IMR-90 (cell line): ENCODE data around the gene PRKG1.

- RRBS: no CpG with 5 or more reads among the region's 17 CpGs
CAGE:
- cytosol, long polyA plus RNA: no peak
- long polyA plus RNA: no peak
- nucleus, long polyA plus RNA: no peak
Measured at GRCh38 chr10:49988502-49988877, 284 bp downstream of the AGAP6 start.

DNA sequence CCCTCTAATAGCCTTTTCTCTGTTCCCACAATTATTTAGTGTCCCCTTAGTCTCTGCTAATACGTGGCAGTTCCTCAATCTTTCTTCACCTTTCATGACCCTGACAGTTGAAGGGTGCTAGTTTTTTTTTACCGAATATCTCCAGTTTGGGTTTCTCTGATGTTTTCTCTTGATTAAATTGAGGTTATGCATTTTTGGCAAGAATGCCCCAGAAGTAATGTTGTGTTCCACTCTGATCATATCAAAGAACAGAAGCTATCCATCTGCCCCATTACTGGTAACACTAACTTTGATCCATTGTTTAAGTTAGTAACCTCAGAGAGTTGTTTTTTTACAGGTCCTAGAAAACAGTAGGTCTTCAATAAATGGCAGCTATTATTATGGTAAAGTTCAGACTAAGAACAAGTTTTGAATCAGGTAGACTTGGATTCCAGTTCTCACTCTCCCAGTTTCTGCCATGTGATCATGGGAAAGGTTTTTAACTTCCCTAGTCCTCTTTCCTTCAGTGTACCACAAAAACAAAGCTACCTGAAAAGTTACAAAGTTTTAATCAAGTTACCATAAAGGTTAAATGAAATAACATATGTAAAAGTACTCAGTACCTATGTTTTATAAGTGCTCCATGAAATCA lies 133.7 kb upstream of the ASAH2 start:
- RRBS: no CpG with 5 or more reads among the region's 2 CpGs
CAGE:
- cytosol, long polyA plus RNA: no peak
- long polyA plus RNA: no peak
- nucleus, long polyA plus RNA: no peak

GRCh38 chr10:50396136-50396693 lies 144.9 kb upstream of the ASAH2 start:
- RRBS: no CpG with 5 or more reads among the region's 3 CpGs
CAGE:
- cytosol, long polyA plus RNA: no peak
- long polyA plus RNA: no peak
- nucleus, long polyA plus RNA: no peak

DNA sequence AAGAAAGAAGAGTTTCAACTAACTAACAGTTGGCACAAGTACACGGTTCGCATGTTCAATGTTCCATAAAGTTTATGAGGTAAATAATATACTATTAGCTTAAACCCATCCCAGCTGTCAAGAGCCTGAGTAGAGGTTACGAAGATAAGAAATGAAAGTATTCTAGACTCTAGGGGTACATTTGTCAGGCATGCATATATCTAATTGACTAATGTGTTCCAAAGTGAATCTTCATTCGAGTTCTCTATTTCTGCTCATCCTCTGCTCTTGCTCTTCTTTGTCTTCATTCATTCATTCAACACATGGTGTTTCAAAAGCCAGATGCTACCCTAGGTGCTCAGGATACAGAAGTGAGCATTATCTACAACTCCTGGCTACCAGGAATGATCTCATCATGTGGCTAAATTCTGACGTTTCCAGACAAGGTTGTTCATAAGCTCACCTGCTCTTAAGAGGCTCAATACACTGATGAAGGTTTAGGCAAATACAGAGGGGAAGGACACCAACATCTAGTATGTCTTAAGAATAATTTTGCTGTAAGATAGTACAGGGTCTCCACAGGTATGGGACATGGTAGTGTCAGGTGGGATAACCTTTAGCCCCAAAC lies 152.0 kb upstream of the ASAH2 start:
- RRBS: no CpG with 5 or more reads among the region's 5 CpGs
CAGE:
- cytosol, long polyA plus RNA: no peak
- long polyA plus RNA: no peak
- nucleus, long polyA plus RNA: no peak

GRCh38 chr10:50565524-50566441 lies 58.0 kb downstream of the SGMS1 start:
- RRBS: no CpG with 5 or more reads among the region's 8 CpGs
CAGE:
- cytosol, long polyA plus RNA: no peak
- long polyA plus RNA: no peak
- nucleus, long polyA plus RNA: no peak

CAGE:
- cytosol, long polyA plus RNA: no peak
- long polyA plus RNA: no peak
- nucleus, long polyA plus RNA: no peak
Measured at GRCh38 chr10:50635152-50635463, 11.4 kb upstream of the SGMS1 start.

DNA sequence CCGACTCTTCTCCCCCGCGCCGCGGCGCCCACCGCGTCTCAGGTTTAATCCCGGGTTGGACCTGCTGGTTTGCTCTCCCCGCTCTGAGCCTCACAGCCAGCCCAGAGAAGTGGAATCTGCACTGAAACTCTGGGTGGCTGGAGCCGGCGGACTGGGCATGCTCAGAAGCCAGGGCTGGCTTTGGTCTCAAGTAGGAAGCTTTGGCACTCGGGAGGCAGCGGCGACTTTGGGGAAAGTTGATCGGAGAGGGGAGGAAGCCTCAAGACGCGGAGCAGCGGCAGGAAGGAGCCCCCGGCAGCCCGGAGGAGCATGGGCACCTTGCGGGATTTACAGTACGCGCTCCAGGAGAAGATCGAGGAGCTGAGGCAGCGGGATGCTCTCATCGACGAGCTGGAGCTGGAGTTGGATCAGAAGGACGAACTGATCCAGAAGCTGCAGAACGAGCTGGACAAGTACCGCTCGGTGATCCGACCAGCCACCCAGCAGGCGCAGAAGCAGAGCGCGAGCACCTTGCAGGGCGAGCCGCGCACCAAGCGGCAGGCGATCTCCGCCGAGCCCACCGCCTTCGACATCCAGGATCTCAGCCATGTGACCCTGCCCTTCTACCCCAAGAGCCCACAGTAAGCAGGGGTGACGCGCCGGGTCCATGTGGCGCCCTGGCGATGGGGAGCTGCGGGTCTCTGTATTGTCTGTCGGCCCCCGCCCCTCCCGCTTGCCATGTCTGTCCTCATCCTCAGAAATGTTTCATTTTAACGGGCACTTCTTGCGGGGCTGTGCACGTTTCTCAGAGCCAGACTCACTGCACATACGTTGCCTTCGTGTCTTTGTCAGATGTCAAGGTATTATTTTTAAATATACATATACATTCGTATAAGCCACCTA lies at the start of gene PRKG1:
Gene PRKG1 (plus strand): TSS at position 206 of the 882 bp plus-strand sequence.
- RRBS: 2% methylated on average over 3 of the region's 60 CpGs
CAGE:
- cytosol, long polyA plus RNA: no peak
- long polyA plus RNA: no peak
- nucleus, long polyA plus RNA: start-site peak on the plus strand centred at position 195 of the sequence, 82 bp wide, 250 and 256 reads in 2 replicates

DNA sequence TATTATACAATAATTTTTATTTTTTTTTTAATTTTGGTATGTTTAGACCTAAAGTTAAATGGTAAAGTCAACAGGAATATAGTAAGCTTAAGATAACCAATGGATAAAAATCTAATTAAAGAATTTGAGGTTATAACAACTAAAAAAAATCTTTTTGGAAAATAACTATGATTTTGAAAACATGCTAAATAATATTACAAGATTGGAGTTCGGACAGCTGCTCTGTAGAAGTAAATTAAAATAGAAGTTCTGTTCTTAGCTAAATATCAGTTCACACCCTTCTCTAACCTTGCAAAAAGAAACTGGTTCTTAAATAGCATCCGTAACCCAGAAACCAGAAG lies 164.6 kb downstream of the PRKG1 start:
- RRBS: no CpG with 5 or more reads among the region's 2 CpGs
CAGE:
- cytosol, long polyA plus RNA: no peak
- long polyA plus RNA: no peak
- nucleus, long polyA plus RNA: no peak

GRCh38 chr10:51281815-51282745 lies 207.8 kb downstream of the PRKG1 start:
- RRBS: no CpG with 5 or more reads among the region's 3 CpGs
CAGE:
- cytosol, long polyA plus RNA: no peak
- long polyA plus RNA: no peak
- nucleus, long polyA plus RNA: no peak

DNA sequence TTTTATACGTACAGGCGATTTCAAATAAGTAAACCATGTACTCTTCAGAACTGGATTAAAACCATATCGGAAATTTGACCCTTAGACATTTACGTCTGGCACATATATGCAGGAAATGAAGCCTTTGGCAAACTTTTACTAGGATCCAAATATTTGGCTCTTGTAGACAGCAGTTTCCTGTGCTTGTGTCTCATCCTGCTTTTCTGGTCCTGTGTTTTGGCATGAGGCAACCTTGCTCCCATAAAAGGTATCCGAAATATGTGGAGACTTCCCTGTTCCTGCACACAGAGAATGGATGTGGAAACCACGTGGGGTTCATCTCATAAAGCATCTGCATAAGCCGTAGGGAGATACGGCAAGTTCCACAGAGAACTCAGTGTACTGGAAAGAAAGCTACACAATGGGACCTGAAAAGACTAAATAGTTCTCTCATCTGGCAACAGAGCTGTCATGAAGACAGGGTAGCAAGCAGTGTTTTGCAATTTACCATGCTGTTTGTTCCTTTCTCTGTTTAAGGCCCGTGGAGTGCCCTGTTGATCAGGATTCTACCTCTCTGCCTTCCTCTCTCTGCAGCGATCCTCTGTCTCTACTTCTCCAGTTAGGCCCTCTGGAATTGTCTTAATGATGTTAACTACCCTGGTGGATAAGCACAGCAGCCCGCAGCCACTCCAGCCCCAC lies 293.8 kb downstream of the CSTF2T start:
- RRBS: no CpG with 5 or more reads among the region's 11 CpGs
CAGE:
- cytosol, long polyA plus RNA: no peak
- long polyA plus RNA: no peak
- nucleus, long polyA plus RNA: no peak

DNA sequence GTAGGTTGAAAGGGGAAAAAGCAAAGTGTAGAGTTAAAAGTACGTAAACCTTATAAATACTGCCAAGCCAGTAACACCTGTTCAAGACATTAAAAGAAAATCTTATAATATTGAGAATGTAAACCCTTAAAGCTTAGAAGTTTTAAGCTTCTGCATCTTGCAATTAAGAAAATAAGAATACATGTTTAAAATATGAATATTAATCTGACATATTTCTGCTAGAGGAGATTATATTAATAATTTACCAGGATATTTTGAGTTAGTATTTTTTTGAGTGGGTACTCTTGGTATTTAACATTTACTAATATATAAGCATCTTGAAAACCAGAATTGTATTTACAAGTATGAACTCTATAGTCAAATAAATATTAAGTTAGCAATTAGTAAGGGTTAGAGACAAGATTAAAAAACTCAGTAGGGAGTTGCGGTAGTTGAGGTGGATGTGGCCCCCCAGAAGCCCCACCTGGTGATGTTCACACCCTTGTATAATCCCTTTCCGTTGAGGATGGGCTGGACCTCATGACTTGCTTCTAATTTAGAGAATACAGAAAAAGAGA lies 212.2 kb downstream of the CSTF2T start:
- RRBS: no CpG with 5 or more reads among the region's 3 CpGs
CAGE:
- cytosol, long polyA plus RNA: no peak
- long polyA plus RNA: no peak
- nucleus, long polyA plus RNA: no peak

GRCh38 chr10:51516173-51516930 lies 183.0 kb downstream of the CSTF2T start:
- RRBS: no CpG with 5 or more reads among the region's 5 CpGs
CAGE:
- cytosol, long polyA plus RNA: no peak
- long polyA plus RNA: no peak
- nucleus, long polyA plus RNA: no peak

DNA sequence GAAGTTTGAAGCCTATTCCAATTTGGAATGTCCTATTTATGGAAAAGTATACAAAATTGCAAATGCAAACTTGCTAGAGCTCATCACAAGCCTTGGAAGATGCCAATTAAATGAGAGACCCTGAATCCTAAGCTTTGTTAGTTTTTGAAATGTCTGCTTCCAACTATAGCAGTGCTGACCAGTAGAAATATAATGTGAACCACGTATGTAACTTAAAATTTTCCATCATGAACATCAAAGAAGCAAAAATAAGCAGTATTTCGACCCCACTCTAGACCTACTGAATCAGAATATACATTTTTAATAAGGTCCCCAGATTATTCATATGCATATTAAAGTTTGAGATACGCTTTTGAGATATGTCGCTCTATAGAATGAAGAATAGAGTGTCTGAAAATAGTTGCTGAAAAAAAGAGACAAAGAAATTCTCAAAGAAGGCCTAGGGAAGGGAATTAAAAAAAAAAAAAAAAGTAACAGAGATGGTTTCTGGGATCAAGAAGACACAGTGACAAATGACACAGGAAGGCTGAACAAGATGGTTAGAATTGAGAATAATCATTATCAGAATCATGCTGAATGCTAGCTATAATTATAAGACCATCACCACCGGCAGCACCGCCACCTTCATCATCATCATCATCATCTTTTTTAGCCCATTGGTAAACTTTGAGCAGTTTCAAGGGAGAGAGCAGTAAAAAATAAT lies 39.6 kb downstream of the CSTF2T start:
- RRBS: no CpG with 5 or more reads among the region's 6 CpGs
CAGE:
- cytosol, long polyA plus RNA: no peak
- long polyA plus RNA: no peak
- nucleus, long polyA plus RNA: no peak

- RRBS: no CpG with 5 or more reads among the region's 2 CpGs
CAGE:
- cytosol, long polyA plus RNA: no peak
- long polyA plus RNA: no peak
- nucleus, long polyA plus RNA: no peak
Measured at GRCh38 chr10:51834311-51834777, 134.9 kb upstream of the CSTF2T start.

DNA sequence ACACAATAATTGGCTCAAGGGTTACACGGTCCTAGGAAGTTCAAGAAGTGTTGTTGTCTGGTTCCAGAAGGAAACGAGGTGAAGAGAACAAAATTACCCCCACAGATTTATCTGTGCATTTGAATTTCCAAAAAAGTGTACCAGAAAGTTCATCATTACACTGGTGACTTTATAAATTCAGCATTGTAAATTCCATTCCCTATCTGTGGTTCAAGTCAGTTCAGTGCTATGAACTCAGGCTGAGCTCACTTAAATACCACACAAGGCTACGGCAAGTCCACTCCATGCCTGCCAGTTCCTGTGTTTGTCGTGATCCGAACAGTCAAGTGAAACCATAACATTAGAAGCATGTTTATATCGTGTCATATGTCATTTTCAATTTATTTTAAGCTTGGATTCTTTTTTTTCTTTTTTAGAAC lies 14.9 kb downstream of the MBL2 start:
- RRBS: no CpG with 5 or more reads among the region's 6 CpGs
CAGE:
- cytosol, long polyA plus RNA: no peak
- long polyA plus RNA: no peak
- nucleus, long polyA plus RNA: no peak

DNA sequence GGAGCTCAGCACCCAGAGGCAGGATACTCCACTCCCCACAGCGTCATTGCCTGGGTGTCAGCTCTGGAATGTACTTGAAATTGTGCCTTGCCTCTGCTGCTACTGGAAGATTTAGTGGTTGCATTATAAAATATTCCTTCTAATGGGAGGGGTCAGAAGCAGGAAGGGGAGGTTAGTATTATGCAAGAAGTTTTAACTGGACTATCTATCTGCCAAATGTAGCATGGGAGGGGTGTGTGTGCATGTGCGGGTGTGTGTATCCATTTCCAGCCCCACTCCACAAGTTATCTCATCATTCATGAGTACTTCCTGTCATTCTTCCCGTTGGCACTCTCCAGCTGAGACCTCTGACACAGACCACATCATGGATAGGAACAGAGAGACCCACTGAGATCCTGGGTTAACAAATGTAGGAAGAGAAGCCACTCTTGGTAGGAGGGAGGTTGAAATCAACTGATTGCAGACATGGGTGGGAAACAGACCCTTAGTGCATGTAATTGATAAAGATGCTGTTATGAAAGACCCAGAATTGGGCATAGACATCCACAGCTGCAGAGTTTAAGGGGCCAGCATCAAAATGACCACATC lies 13.4 kb downstream of the MBL2 start:
- RRBS: no CpG with 5 or more reads among the region's 3 CpGs
CAGE:
- cytosol, long polyA plus RNA: no peak
- long polyA plus RNA: no peak
- nucleus, long polyA plus RNA: no peak

DNA sequence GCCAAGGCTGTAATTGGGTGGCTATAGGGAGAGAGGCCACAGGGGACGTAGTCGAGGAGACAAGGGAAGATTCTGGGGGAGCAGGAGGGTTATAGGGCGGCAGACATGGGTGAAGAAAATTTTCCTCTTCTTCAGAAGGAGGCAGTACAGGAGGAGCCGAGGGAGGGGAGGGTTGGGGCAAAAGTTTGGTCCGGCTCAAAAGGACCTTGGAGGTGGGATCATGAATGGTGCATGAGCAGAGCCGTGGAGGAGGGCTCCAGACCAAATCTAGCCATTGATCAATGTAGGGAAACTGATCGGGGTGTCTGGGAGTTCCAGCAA lies 180.8 kb upstream of the MBL2 start:
- RRBS: no CpG with 5 or more reads among the region's 7 CpGs
CAGE:
- cytosol, long polyA plus RNA: no peak
- long polyA plus RNA: no peak
- nucleus, long polyA plus RNA: no peak

GRCh38 chr10:54868885-54869242 lies 67.8 kb upstream of the PCDH15 start:
- RRBS: no CpG with 5 or more reads among the region's 1 CpG
CAGE:
- cytosol, long polyA plus RNA: no peak
- long polyA plus RNA: no peak
- nucleus, long polyA plus RNA: no peak

DNA sequence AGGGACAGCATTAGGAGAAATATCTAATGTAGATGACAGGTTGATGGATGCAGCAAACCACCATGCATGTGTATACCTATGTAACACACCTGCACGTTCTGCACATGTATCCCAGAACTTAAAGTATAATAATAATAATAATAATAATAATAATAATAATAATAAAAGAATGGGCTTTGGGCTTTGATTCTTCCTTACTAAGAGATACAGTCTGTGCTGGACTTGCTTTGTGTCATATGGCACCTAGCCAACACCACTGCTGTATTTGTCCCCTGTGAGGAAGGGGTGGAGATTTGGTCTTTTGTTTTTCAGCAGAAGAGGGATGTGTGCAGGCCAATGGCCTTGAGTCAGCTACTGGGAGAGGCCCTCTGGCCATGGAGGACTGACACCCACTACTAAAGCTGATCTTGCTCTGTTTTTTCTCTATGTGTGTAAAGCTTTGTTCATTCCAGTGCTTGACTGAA lies 573.0 kb upstream of the PCDH15 start:
- RRBS: no CpG with 5 or more reads among the region's 1 CpG
CAGE:
- cytosol, long polyA plus RNA: no peak
- long polyA plus RNA: no peak
- nucleus, long polyA plus RNA: no peak

- RRBS: no CpG with 5 or more reads among the region's 10 CpGs
CAGE:
- cytosol, long polyA plus RNA: no peak
- long polyA plus RNA: no peak
- nucleus, long polyA plus RNA: no peak
Measured at GRCh38 chr10:55629687-55630117, 731.4 kb downstream of the ZWINT start.